Measurements from ENCODE around the genes SMIM24 and DOHH.

DNA sequence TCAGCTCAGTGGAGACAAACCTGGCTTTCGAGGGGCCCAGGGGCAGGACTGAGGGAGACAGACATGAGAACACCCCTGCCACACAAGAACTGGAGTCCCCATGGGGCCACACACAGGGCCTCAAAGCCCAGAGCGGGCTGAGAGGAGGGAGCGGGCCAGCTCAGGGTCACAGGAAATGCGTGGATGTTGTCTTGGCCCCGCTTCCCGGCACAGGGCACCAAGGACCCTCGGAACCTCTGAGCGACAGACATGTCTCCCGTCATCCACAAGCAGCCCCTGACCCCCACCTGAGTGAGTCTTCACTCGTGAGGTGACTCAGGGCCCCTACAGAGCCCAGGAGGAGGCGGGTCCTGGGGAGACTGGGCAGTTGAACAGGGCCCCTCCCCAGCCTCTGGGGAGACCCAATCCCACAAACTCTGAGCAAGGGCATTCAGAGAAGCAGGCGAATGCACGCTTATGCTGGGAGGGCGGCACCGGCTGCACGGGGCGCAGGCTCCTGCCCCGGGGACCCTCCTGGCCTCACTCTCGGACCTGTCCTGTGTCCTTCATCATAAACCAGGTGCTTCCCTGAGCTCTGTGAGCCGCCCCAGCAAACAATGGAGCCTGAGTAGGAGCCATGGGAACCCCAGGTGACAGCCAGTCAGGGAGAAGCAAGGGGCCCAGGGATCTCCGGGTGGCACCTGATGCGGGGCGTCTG lies 20.2 kb downstream of the SGTA start:
- RRBS = 100% methylated on average over 1 of the region's 23 CpGs

DNA sequence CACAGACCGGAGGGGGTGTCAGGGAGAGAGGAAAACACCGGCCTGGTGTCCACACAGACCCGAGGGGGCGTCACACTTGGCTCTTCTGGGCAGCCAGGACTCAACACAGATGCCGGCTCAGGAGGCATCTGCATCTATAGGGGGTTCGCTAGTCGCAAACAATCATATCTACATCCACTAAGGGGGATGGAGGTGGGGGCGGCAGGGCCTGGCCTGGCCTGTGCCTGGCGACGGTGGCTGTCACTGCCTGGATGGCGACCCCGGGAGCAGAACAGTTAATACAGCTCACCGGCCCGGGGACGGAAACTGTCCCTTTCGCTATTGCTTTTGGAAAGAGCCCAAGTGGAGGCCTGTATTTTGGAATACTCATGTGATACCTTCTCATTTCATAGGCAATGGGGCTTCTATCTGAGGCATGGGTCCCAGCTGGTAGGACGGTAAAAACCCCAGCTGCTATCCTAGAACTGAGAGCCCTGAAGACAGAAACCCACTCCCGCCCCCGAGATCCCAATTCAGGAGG lies 17.7 kb downstream of the SGTA start:
- RRBS = 88% methylated on average over 4 of the region's 19 CpGs

DNA sequence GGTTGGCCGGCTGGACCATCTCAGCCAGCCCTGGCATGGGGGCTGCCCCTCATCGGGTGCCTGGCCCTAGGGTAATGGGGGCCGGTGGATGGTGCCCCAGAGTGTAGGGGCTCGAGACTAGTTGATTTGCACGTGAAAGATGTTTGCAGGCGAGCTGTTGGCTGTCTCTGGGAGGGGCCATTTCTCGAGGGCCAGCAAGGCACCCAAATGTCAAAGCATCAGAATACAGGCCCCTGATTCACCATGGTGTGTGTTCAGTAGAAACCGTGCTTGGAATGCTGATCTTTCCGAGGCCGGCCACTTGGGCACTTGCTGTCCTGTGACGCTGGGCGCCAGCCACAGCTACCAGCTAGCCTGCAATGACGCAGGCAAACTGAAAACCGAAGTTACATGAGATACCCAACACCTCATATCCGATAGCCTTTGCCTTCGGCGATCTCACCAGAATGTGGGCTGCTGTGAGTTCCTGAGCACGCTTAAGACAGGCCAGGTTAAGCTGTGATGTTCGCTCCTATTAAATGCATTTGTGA lies 11.9 kb downstream of the THOP1 start:
- RRBS = 100% methylated on average over 1 of the region's 19 CpGs

DNA sequence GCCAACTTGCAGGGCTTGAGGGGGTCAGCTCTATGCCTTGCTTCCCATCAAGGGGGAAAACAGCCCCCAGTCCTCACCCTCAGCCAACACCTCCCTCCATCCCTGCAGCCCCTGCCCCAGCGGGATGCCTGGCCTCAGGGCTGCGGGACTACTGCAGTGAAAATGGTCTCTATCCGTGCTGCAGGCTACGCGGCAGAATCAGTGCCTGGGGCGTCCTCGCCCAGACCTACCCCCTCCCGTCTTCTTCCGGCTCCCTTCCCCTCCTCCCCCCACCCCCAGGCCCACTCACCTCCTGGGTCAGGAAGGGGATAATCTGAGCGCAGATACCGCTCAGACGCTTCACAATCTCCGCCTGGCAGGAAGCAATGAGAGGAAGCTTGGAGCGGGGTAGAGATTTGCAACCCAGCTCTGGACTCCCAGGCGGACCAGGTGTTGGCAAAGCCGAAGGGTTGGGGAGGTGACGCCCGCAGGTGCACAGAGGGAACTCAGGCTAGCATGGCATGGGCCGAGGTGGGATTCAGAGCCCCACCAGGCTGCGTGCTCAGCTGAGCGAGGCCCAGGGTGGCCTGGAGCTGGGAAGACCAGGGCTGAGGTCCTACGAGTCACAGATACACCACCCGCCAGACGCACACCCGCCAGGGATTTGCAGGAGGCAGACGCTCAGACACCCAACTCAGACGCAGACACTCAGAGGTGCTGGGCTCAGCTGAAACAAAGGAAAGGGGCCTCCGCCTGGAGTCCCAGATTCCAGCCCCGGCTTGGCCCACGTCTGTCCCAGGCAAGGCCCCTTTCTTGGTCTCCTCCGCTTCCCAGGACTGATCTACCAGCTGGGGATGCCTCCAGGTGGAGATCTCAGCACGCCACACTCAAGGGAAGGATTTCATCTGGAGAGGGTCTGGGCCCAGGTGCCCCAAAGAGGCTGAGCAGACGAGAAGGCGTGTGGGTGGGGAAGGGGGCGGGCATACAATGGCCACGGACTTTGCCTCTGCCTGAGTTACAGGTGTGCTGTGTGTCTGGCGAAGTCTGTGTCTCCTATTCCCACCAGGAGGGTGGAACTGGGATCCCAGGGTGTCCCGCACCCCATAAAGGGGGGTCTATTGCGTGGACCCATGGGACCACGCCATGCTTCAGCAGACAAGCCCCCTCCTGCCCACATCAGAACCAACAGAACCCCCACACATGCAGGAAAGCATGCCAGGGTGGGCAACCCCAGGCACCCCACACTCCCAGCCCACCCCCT lies 3.9 kb downstream of the TLE2 start:
- RRBS = no CpG with 5 or more reads among the region's 40 CpGs

DNA sequence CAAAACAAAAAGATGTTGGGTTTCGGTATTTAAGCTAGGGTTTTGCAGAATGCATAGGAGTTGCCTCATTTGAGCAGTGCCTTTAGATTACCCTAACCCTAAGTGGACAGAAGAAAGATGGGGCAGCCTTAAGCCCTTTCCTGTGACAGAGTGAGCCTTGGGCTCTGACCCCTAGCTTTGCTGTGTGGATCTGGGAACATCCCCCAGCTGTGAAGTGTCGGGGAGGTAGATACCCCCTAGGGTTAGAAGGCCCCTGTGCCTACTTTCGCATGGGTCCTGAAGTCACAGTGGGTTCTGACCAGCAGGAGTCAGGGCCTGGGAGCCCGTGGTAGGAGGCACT lies 8.2 kb upstream of the TLE2 start:
- RRBS = no CpG with 5 or more reads among the region's 4 CpGs

GRCh38 chr19:3041702-3042613 lies 12.9 kb upstream of the TLE2 start:
- RRBS = 8% methylated on average over 6 of the region's 44 CpGs

DNA sequence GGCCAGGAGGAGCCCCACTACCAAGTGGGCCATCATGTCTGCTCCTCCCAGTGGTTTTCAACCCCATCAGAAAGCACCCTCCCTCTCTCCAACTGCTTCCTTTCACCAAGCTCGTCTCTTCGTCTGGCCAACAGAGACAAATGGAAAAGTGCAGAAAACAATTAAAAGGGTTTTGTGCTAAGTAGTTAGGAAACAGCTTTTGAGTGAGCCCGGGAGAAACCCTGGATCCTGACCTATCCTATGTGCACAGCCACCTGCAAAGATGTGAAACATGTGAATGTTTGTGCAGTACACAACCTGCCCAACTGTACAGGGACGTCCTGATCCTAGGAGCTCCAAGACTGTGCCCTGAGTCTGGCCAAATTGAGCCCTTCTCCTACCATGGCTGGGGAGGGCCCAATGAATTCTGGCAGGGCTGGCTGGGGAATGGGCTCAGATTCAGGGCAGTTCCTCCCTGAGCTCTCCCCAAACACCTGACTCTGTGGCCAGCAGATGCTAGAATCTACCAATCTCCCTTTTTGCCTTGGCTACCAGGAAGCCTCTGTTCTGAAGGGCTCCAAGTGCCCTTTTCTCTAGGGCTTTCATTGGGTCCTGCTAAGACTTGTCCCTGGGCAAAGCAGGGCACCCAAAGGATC lies 7.9 kb downstream of the TLE5 start:
- RRBS = no CpG with 5 or more reads among the region's 4 CpGs

DNA sequence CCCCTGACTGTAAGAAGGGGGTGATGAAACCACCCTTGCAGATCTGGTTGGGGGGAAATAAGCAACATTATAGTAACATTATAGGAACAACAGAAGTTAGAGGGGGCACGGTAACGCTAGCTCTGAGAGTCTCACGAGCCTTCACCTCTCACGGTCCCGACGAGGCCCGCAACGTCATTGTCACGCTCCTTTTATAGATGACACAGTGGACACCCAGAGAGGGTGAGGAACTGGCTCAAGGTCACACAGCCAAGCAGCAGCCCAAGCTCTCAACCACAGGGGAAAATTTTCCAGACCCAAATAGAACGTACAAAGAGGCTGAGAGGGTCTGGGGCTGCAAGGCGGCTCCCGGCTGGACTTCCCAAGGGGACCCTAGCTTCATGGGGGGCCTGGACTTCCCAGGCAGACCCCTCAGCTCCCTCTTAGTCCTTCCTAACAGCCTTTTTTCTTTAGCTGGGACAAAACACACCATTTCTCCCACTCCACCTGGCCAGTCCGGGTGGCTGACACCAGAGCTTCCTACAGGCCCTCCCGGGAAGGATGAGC lies 4.1 kb downstream of the TLE5 start:
- RRBS = 37% methylated on average over 2 of the region's 14 CpGs

- RRBS = no CpG with 5 or more reads among the region's 12 CpGs
Observed at GRCh38 chr19:3104485-3104913, 10.3 kb downstream of the GNA11 start.

DNA sequence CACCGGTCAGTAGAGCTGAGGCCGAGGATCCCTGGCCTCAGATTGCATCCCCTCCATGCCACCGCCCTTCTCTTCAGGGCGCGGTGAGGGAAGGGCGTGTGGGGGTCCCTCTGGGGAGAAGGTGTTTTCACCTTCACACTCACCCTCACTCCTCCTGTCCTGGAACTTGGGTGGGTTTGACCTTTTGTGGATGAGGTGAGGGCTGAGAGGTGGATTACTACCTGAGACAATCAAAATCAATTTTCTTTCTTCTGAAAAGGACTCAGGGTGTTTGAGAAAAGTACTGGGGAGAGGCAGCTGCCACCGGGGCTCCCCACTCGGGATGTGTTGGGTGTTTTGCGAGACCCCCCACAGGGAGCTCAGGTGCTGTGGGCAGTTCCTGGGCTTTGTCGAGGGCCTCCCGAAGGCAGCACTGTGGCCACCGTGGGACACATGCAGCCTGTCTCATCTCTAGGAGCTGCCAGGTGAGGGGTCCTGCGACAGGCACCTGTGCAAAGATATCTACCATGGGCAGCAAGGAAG lies 13.7 kb downstream of the GNA11 start:
- RRBS = no CpG with 5 or more reads among the region's 13 CpGs

- RRBS = 12% methylated on average over 2 of the region's 17 CpGs
Observed at GRCh38 chr19:3154816-3155525, 19.1 kb downstream of the GNA15 start.

DNA sequence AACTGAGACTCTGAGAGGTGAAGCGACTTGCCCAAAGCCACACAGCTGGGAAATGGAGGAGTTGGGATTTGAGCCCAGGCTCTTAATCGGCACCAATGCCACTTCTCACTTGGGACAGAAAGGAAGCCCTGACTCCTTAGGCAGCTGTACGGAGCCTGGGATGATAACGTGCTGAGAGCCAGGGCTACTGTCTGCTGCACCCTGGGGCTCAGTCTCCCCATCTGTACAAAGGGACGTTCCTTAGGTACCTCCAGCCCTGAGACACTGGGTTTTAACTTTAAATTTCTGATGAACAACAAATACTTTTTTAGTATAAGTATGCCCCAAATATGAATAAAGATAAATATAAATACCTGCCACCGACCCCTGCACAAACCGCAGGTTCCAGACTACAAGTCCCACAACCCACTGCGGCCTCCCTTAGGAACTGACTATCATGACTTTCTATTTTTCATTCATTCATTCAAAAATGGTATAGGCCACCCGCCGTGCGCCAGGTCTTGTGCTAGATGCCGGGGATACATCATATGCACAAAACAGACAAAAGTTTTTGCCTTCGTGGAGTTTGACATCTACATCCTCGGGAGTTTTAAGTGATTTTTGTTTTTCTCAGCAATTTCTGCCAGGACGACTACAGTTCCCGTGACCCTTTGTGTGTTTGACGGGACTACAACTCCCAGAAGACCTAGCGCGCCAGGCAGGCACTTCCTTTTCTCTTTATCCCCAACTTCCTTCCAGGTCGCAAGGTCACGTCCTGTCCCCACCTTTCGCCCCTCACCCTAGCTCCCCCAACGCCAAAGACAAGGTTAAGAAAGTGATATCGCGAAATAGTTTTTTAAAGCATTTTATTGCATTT lies 644 bp upstream of the NCLN start:
- RRBS = no CpG with 5 or more reads among the region's 25 CpGs

DNA sequence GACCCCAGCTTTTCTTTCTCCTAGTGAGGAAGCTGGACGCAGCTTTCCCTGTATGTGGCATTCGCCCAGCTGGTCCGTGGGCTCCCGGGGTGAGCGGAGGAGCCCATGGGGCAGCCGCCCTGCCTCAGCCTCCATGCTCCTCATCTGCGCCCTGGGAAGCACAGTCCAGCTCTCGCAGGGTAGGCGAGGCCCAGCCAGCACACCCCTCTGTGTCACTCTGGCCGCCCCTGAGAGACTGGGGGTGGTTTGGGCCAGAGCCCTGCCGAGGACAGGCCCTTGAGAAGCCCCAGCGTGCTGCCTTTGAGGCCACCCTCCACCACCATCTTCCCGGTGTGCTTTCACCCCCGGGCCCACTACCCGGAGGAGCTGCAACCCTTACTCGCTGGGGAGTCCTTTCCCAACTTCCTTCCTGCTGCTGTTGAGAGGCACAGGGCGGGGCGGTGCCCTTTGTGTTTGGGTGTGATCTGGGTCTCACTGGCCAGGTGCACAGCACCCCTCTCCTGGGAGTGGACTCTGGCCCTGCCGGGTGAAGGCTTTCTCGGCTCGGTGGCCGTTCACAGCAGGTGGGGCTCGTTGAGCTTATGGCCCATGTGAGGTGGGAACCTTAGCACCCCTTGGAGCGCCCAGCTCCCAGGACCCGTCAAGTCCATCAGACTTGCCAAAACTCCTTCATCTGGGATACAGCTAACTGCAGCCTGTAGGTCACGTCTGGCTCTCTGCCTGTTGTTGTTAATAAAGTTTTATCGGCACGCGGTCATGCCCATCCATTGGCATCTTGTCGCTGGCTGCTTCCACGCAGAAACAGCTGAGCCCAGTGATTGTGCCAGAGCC lies 3.1 kb downstream of the NCLN start:
- RRBS = no CpG with 5 or more reads among the region's 31 CpGs

GRCh38 chr19:3284602-3285630 lies 60.5 kb downstream of the CELF5 start:
- RRBS = 19% methylated on average over 11 of the region's 44 CpGs

DNA sequence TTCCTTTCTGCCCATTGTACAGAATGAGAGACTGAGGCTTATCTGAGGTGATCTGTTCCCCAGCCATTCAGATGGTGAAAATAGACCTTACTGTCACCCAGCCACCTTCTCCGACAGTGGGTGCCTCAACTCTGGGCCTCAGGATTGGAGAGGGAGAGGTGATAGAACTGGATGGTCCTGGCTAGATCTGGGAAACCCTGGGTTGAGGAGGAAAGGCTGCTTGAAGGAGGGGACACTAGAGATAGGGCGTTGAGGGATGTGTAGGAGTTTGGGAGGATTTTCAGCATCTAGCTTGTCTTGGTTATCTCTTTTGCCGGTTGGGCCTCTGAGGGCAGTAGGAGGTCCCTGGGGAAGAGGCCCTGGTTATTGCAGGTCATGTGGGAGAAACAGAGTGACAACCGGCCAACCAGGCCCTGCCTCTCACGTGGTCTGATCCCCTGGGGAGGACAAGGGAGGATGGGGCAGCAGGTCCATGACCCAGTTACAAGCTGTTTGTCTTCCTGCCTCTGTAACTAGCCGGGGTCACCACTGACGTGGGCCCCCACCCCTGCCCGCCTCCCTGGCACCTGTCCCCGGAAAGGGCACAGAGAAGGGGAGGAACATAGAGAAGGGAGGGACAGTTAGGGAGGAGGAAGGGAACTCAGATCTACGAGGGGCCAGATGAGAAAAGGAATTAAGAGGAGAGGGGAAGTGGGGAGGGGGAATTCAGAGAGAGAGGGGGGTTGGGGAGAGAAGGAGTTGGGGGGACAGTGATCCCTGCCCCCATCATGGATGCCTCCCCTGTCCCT lies 8.2 kb downstream of the NFIC start:
- RRBS = 30% methylated on average over 6 of the region's 10 CpGs

- RRBS = 17% methylated on average over 2 of the region's 17 CpGs
Observed at GRCh38 chr19:3384777-3385637, 18.6 kb downstream of the NFIC start.

DNA sequence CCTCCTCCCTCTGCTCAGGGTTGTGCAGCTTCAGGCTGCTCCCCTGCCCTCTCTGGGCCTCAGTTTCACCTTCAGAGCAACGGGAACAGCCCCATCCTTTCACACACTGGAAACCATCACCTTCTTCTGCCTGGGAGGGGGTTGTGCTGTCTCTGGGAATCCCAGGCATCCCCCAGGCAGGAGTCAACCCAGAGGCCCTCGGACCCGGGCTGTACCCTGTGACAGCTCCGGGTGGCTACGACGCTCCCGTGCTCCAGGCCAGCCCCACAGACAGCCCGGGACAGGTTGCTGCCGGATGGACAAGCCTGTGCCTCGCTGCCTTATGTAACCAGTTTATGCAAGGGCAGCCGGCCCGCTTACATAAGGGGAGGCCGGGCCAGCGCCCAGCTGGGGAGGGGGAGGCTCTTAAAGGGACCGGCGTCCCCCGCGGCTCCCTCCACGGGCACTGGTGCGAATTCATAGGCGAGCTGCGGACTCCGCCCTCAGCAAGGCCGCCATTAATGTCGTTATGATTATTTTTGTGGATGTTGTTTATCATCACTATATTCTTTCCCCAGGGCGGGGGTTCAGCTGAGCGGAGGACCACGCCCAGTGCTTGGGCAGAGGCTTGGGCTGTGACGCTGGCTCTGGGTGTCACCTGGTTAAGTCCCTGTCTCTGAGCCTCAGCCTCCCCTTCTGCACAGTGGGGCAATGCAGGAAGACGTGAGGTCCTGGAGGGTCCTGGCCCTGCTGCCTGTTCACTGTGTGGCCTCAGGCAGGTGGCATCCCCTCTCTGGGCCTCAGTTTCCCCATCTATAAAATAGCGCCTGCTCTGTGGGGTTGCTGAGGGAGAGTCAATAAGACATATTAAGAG lies 32.3 kb downstream of the NFIC start:
- RRBS = 28% methylated on average over 8 of the region's 31 CpGs

DNA sequence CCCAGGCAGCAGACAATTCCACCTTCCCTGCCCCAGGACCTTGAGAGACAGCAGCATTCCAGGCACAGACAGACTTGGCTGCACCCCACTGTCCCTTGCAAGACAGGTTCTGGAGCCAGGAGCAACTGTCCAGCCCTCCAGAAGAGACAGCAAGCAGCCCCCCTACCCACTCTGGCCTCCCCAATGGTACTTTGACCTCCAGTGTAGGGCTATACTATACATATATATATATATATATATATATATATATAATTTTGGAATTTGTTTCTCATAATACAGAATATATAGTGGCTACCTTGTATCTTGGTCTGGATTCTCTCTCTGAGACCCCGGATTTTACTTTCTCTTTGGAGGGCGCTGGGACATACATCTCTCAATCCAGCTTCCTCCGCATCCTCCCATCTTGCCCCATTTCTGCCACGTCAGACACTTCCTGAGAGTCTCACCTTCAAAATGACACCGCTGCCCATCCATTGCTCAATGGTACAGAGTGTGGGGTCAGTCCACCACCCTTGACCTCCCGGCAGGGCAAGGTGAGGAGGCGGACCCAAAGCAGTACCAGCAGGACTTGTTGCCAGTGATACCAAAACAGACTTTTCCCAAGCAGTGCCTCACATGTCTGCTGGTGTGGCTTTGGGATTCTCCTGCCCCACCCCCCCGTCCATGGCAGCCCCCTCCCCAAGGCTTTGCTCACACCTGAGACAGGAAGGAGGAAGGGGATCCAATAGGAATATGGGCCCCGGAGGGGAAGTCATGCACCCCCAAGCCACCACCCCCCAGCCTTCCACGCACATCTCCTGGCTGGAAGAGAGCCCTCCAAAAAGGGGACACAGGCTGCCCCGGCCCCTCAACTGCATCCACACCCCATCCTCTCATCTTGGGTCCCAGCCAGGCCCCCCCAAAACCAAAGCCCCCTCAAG lies 12.5 kb downstream of the SMIM24 start:
- RRBS = 100% methylated on average over 1 of the region's 11 CpGs

DNA sequence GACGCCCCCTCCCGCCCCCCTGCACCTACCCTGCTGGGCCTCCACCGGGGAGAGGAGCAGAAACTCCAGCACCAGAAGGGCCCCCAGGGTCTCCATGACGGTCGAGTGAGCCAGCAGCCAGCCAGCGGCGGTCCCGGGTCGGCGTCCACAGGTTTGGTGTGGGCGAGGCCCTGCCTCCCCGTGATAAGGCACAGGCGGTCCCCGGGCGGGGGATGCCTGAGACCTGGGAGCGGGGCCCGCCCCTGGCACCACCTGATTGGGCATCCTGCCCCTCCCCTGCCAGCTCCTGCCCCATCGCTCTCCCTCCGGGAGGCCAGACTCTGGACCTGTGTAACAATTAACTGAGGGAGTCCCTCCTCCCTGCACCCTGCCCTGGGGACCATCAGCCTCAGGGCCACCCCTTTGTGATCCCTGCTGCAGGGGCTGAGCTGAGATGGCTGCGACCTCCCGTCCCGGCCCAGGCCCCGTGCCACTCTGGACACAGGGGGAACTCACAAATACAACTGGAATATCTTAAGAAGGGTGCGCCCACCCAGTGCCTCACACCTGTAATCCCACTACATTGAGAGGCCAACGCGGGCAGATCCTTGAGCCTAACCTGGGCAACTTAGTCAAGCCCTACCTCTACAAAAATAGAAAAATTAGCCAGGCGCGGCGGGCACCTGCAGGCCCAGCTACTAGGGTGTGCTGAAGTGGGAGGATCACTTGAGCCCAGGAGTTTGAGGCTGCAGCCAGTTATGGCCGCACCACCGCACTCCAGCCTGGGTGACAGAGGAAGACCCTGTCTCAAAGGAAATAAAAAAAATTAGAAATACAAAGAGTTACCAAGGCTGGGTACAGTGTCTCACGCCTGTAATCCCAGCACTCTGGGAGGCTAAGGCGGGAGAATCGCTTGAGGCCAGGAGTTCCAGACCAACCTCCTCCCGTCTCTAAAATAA lies at the start of gene SMIM24:
SMIM24 (minus strand) TSS at position 158 of the 938 bp plus-strand sequence.
- RRBS = 26% methylated on average over 11 of the region's 35 CpGs

- RRBS = 3% methylated on average over 18 of the region's 71 CpGs
Observed at GRCh38 chr19:3499910-3501255, at the start of gene DOHH. Gene DOHH, minus strand, starts transcription at chr19:3500674.